LHCN-M2 (cell line): Measurements from ENCODE around the genes BDH1 and FYTTD1.

GRCh38 chr3:197444076-197444417 is 111.7 kb downstream of the BDH1 start:
- RAMPAGE, long total RNA, result no peak

DNA sequence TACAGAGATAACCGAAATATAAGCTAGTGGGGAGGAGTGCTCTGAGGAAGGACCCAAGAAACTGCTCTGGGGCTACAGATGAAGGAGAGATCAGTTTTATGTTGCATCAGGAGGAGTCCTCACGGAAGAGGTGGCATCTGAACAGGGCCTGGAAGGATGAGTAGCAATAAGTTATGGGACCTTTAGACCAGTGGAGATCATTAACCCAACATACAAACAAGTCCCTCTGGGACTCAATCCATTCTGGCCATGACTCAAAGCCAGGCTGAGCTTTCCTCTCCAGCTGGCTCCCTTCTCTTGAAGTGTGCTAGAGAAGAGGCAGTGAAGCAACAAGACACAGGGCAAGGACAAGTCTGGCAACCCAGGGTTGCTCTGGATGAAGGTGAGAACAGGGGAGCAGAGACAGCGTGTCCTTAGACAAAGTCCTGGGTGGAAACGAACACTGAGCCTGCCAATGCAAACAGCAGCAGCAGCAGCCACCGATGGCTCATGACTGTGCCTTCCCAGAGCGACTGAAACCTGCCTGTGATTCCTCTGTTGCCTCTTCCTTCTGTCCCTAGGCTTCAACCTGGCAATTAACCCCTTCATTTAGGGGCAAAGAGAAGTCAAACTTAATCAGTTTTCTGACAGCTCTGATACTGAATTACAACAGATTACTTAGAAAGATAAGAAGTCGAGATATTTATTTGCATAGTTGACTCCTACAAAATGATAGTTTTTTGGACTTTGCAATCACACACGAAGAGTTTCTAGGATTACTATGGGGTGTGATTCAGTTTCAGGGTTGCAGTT is 86.8 kb downstream of the BDH1 start:
- RAMPAGE, long total RNA, result no peak

DNA sequence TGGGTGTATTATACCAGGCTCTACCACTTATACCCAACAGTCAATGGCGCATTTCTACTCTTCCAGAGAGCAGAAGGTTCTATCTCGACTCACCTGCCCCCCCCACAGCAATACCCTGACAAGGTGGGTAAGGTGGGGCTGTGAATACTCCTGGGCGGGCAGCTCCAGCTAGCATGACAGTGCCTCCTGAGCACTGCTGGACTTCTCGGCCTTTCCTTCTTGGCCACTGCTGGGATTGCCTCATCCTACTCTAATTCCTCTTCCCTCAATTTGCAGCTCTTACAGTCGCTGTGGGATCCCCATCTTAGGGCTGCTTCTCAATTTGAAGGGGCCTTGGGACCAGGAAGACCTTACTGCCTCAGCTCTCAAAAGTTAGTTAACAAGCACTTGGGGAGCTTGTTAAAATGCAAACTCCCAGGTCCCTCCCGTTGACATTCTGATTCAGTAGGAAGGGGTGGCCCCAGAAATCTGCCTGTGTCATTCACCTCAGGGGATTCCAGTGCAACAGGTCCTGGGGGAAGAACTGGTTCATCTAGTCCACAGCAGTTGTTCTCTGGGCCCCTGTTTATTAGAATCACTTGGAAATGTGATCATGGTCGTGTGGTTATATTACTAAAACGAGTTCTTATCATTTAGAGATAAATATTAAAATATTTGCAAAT is 14.8 kb downstream of the BDH1 start:
- RAMPAGE, long total RNA, result no peak

GRCh38 chr3:197555784-197556460 is at the start of gene BDH1:
BDH1 (minus strand) TSS chr3:197555968.
- RAMPAGE, long total RNA, result no peak

GRCh38 chr3:197603483-197603977 is 47.8 kb upstream of the BDH1 start:
- RAMPAGE, long total RNA, result no peak

DNA sequence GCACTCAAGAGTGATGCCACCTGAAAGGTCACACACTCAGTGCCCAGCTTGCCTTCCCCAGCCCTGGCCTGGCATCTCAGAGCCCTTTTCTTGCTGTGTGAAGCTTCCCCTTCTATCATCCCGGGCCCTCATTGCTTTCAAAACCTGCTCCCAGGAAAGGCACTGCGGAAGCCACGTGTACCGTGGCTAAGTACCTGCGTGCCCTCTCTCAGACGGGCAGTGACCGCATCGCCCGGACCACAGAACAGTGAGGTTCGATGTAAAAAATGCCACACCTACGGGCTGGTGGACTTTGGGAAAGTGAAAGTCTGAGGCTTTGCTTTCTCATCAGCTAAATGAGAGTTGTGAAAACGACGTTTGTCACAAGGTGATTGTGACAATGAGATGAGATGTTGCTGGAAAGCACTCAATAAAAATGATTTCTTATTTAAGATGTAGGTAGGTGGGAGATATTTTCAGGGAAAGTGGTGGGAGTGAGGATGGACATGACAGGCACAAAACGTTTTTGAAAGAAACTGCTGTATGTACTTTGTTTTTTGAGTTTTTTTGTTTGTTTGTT is 48.4 kb upstream of the BDH1 start:
- RAMPAGE, long total RNA, result no peak

- RAMPAGE, long total RNA, result no peak
Observed at GRCh38 chr3:197613167-197614174, 57.7 kb upstream of the BDH1 start.

GRCh38 chr3:197749045-197749597 is 562 bp upstream of the FYTTD1 start:
- RAMPAGE, long total RNA, result no peak

- RAMPAGE, long total RNA, result start-site peak on the plus strand at chr3:197749883-197749932, 139 reads
Observed at GRCh38 chr3:197749598-197750549, at the start of gene FYTTD1. FYTTD1 (plus strand) TSS chr3:197749883.

DNA sequence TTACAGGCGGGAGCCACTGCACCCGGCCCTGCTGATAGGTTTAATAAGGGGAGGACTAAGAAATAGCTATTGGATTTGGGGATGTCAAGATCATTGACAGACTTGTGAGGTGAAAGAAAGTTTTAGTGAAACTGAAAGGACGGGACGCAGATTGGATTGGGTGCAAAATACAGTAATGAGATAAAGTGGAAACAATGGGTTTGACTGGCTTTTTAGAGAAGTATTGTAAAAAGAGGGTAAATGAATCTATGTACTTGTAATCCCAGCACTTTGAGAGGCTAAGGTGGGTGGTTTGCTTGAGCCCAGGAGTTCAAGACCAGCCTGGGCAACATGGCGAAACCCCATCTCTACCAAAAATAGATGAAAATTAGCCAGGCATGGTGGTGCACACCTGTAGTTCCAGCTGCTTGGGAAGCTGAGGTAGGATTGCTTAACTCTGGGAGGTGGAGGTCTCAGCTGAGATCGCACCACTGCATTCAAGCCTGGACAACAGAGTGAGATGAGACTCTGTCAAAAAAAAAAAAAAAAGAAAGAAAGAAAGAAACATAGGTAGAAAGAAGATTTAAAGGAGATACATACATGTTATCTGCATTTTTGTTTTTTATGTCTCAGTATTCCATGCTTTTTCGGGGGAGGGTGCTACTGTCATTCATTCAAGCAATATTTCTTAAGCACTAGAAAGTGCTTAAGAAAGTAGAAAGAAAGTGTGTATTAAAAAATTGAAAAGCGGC is 54.0 kb downstream of the LRCH3 start:
- RAMPAGE, long total RNA, result no peak